ENCODE data around the gene GPR31.

GRCh38 chr6:167130783-167131907 is 8.2 kb downstream of the CCR6 start:
- RRBS: 63% methylated on average over 7 of the region's 37 CpGs

GRCh38 chr6:167140950-167141737 is 16.6 kb downstream of the GPR31 start:
- RRBS: no CpG with 5 or more reads among the region's 10 CpGs

DNA sequence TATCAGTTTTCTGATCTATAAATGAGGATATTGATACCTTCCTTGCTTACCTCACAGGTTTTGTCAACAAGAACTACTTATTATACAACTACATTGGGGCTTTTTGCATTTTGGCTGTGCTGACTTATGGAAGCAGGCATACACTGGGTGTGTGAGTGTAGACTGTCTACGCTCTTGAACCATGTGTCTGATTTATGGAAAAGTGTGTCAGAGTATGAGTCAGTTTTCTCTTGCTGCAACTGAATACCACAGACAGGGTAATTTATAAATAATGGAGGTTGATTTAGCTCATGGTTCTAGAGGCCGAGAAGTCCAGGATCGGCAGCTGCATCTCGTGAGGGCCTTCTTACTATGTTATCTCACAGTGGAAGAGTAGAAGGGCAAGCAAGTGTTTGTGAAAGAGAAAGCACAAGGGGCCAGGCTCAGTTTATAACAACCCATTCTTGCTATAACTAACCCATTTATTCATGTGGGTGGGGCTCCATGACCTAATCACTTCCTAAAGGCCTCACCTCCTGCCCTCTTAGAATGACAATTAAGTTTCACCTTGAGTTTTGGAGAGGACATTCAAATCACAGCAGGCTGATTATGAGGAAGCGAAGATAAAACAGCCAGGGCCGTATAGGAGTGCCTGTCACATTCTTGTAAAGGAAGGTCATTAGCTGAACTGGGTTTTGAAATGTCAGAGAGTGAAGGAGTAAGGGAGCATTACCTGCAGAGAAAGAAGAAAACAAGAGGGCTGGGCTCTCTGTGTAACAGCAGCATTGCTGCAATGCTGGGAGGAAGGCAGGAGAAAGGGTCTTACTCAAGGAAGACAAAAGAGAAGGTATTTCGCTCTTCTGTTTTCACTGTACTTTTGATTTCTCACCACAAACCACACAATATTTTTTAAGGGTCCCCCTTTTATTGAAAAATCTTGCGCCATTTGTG is 6.7 kb downstream of the GPR31 start:
- RRBS: no CpG with 5 or more reads among the region's 8 CpGs

DNA sequence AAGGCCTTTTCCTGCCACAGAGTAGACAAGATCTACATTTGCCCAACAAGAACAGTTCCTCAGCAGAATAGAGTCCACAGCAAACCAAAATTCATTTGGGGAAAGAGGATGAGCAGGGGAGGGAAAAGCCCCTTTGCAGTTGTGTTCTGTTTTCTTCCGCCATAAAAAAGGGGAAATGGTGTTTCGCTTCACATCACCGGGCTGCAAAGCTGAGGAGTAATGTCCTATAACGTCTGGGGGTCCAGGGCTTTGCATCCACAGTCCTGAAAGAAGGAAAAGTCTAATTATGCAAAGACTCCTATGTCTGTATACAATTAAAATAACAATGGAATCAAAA is at the start of gene GPR31:
GPR31 (minus strand) TSS at position 69 of the 337 bp plus-strand sequence.
- RRBS: no CpG with 5 or more reads among the region's 4 CpGs

GRCh38 chr6:167266226-167266792 is 24.8 kb upstream of the UNC93A start:
- RRBS: no CpG with 5 or more reads among the region's 19 CpGs

DNA sequence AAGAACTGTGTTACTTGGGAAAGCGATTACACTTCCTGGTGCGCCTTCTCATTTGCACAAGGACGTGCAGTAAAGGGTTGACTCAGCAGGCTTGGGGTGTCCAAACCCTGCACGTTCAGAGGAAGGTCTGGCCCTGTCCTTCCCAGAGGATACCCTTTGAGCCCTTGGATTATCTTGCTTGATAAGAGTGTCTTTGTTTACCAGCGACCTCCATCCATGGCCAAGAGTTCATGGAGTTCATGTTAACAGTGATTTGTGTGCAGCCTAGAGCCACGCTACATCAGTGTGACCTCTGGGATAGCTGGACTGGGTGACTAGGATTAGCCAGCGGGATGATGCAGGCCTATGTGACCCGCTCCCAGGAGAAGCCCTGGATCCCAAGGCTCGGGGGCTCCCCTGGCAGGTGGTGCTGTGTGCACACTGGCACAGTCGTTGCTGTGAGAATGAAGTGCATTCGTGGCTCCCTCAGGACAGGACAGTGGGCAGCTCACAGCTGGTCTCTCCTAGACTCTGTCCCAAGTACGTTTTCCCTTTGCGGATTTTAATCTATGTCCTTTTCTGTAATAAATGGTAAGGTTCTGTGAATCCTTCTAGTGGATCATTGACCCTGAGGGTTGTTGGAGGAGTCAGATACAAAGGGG is 73.5 kb downstream of the TTLL2 start:
- RRBS: no CpG with 5 or more reads among the region's 13 CpGs

GRCh38 chr6:167421179-167421696 is 96.4 kb downstream of the TTLL2 start:
- RRBS: no CpG with 5 or more reads among the region's 25 CpGs

GRCh38 chr6:167492053-167492442 is 167.2 kb downstream of the TTLL2 start:
- RRBS: no CpG with 5 or more reads among the region's 14 CpGs

GRCh38 chr6:167648405-167649355 is 178.0 kb upstream of the AFDN start:
- RRBS: no CpG with 5 or more reads among the region's 16 CpGs

DNA sequence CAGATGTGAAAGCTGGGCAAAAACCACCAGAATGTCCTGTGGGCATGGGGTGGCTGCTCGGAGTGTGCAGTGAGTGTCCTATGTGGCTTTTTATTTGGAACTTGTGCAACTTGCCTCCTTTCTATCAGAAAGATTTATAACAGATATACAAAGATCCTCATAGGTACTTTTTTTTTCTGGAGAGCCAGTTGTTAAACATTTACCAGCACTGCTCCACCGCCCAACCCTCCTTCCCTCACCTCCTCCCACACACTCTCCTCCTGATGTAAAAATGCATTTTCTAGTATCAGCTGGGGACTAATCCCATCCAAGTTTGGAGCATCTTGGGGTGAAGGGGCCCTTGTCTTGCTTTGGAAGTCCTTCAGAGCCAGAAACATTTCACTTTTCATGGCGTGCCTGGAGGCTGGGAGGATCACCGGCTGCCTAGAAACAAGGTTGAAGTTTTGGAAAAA is 165.3 kb upstream of the AFDN start:
- RRBS: 50% methylated on average over 1 of the region's 4 CpGs

DNA sequence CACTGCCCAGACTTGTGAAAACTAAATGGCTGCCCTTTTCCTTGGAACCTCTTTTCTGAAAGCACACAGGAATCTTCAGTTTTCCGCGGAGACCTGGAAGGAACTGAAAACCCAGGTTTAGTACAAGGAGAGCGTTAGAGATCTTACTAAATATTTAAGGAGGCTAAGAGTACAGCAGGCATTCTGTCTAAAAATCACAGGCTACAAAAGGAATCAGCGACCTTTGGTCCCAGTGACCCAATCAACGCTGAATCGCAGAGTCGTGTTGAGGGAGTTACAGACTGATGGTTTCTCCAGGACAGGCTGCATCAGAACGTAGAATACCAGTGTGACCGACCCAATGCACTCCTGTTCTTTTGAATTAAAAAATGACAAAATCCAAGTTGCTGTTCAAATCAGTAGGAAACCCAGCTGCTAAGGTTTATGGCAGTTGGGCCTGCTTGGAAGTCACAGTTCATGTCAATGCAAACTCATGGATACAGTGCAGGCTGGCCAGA is 155.9 kb upstream of the AFDN start:
- RRBS: no CpG with 5 or more reads among the region's 9 CpGs

DNA sequence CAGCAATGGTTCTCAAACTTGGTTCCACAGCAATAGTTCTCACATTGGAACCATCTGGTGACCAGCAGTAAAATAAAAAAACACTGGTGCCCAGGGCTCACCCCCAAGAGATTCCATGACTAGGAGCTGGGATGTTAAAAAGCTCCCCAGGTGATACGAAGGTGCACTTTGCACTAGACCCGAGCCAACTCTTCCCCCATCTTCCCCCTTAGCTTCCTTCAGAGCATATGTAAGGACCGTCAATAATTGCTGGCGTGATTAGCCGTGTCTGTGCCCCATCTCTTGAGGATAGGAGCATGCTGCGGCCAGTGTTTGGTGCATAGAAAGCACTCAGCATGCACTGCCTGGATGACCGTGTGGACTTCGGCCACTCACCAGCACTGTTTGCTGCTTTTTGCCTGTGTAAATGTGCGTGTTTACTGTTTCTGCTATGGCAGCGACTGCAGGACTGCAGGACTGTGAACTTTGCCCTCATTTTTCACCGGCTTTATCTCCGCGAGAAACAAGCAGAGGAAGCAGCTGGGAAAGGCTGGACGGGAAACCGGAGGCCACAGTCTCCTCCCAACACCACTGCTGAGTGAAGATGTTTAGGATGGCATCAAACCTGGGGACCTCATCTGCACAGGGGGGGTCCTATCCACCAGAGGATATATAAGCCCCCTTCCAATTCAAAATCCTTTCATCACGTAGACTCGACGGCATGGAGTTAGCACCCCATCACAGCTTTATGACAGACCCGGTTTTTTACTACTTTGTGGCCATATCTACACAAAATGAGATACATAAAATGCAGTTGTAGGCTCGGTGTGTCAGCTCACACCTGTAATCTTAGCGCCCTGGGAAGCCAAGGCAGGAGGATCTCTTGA is 150.6 kb upstream of the AFDN start:
- RRBS: 70% methylated on average over 5 of the region's 21 CpGs

DNA sequence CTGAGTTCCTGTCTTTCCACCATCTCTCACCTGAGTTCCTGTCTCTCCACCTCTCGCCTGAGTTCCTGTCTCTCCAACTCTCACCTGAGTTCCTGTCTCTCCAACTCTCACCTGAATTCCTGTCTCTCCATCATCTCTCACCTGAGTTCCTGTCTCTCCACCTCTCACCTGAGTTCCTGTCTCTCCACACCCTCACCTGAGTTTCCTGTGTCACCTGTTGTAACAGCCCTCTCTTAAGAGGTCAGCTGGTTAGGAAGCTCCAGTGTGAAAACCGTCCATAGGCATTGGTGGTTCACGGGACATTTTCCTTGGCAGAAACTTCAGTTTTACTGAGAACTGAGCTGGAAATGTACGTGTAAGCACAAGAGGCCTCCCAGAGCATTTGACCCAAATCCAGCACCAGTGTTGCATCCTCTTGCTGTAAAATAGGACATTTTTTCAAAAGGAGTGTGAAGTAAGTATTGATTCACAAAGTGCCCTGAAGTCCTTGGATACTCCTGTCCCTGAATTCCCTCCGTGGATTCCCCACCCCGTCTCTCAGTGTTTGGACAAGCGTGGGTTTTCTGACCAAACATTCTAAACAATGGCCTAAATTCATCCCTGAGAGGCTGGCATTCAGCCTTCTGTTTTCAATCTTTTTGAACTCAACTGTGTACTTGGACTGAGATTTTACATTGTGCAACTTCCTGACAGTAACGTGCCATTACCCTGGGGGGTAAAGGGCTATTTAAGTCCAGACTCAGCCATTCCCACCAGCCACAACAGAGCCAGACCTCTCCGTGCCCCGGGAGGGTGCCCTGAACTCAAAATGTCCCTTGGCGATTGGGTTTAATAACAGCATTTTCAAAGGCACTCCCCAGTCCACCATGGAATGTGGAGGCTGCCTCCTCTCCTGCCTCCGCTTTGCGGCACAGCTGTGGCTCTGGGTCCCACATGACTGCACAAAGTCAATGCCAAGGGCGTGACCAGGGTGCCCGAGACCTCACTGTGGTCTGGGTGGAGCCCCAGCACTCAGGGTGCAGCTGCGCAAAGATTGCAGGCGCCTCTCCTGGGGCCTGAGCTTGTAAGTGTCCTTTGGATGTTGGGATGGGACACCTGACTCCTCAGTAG is 92.8 kb upstream of the AFDN start:
- RRBS: no CpG with 5 or more reads among the region's 17 CpGs

DNA sequence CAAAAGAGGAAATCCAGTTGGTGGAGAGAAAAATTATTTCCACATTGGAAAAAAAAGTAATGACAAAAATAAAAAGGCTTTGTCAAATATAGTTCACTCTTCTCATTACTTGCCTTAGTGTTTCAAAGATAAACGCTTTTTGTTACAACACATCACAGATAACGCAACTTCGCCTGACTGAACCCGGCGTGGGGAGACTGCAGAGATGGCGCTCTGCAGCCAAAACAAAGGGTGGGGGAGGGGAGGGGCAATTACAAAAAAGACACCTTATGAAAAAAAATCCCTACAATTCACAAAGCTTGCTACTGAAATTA is 1.7 kb upstream of the AFDN start:
- RRBS: no CpG with 5 or more reads among the region's 6 CpGs

GRCh38 chr6:167934437-167934929 is 63.0 kb upstream of the KIF25 start:
- RRBS: no CpG with 5 or more reads among the region's 7 CpGs

GRCh38 chr6:167965291-167966158 is 31.9 kb upstream of the KIF25 start:
- RRBS: 50% methylated on average over 5 of the region's 37 CpGs

DNA sequence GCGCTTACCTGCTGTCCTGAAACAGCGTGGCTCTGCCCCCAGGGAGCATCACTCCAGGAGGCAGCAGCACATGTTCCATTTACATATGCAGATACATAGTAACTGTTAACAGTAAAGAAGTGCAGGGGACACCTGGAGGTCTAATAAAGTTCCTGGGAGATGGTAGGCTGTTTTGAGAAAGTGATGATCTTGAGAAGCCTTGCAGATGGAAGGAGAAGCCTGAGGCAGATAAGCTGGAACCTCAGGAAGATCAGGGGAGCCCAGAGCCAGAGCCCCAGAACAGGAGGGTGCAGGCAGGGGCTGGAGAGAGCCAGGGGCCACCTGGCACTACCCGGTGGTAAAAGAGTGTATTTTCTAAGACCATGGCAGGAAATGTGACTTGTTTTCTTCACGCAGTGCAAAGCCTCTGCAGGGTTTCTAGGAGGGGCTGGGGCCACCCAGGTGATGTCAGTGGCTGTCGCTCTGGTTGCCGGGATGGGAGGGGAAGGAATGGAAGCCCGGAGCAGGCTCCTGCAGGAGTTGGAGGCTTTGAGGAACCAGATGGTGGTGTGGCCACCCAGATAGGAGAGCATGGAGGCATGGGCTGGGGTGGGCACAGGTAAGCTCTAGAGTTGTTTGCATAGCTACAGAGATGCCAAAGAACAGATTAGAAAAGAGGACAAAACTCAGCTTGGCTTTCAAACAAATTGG is 24.1 kb upstream of the KIF25 start:
- RRBS: no CpG with 5 or more reads among the region's 7 CpGs

- RRBS: 33% methylated on average over 3 of the region's 14 CpGs
Measured at GRCh38 chr6:168088131-168088807, 9.3 kb upstream of the FRMD1 start.

GRCh38 chr6:168158666-168159097 is 79.7 kb upstream of the FRMD1 start:
- RRBS: 46% methylated on average over 3 of the region's 8 CpGs

GRCh38 chr6:168318946-168319602 is 503 bp downstream of the DACT2 start:
- RRBS: no CpG with 5 or more reads among the region's 62 CpGs